SK-N-SH (cell line): ENCODE measurements around a stretch of chr19.

DNA sequence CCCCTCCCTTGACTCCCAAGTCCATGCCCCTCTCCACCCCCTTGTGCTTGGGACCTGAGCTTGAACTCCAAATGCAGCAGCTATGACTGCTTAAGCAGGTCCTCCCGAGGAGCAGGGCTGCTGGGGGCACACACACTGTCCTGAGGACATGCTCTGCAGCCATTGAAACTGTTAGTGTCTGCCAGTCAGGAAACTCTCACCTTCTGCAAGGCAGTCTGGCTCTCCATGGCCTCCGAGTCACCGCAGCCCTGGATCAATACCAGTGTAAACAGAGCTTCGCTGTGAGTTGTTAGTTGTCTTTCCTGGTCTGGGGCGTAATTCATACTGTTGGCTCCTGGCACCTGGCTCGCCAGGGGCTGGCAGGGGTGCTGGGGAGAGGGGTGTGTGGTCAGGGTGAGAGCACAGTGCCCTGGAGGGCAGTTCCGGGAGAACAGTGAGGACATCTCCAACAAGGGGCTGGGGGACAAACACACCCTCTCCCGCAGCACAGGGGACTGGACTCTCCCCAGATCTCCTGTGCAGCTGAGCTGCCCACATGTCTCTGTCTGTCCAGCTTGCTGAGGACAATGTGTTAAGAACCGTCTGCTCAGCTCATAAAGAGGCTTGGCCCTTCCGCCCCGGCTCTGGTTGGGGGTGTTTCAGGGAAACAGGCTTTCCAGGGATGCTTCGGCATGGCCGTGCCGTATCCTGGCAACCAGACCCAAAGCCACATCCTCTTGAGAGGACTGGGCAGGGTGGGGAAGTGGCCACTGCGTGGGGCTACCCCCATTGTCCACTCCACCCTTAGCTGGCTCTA, 41.3 kb upstream of the CHST8 start:
- RRBS = no CpG with 5 or more reads among the region's 15 CpGs
CAGE:
- cytosol, long polyA plus RNA = no peak
- long polyA plus RNA = no peak
- nucleus, long polyA plus RNA = no peak

- RRBS = 74% methylated on average over 5 of the region's 9 CpGs
CAGE:
- cytosol, long polyA plus RNA = no peak
- long polyA plus RNA = no peak
- nucleus, long polyA plus RNA = no peak
These were observed 82.2 kb downstream of the KCTD15 start for GRCh38 chr19:33878915-33879270.

DNA sequence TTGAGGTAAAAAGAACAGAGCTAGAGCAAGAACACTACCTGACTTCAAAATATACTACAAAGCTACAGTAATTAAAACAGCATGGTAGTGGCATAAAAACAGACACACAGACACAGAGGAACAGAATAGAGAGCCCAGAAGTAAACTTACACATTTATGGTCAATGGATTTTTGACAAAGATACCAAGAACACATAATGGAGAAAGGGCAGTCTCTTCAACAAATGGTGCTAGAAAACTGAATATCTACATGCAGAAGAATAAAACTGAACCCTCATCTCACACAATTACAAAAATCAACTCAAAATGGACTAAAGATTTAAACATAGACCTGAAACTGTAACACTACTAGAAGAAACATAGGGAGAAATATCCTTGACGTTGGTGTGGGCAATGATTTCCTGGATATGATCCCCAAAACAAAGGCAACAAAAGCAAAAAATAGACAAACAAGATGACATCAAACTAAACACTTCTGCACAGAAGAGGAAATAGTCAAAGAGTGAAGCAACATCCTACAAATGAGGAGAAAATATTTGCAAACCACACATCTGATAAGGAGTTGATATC, 158.1 kb upstream of the LSM14A start:
- RRBS = no CpG with 5 or more reads among the region's 1 CpG
CAGE:
- cytosol, long polyA plus RNA = no peak
- long polyA plus RNA = no peak
- nucleus, long polyA plus RNA = no peak

DNA sequence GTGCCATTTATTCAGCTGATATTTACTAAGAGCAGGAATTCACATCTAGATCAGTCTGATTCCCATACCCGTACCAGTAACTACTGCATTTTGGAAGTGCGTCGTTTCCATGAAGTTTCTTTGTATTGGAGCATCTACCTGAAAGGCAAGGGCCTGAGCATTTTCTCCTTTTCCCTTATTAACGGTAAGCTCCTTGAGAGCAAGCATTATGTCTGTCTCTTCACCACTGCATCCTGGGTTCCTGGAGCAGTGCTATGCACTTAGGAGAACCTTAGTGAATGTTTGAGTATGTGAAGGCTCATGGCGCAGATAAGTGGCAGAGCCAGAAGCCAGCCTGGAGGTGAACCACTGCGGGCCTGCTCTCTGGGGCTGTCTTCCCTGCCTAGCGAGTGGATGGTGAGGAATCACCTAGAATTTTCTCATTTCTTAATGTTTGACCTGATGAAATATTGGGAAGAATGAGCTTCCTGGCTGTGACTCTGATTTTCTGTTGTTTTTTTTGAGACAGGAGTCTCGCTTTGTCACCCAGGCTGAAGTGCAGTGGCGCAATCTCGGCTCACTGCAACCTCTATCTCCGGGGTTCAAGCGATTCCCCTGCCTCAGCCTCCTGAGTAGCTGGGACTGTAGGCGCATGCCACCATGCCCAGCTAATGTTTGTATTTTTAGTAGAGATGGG, 11.7 kb downstream of the GARRE1 start:
- RRBS = no CpG with 5 or more reads among the region's 13 CpGs
CAGE:
- cytosol, long polyA plus RNA = no peak
- long polyA plus RNA = no peak
- nucleus, long polyA plus RNA = no peak

DNA sequence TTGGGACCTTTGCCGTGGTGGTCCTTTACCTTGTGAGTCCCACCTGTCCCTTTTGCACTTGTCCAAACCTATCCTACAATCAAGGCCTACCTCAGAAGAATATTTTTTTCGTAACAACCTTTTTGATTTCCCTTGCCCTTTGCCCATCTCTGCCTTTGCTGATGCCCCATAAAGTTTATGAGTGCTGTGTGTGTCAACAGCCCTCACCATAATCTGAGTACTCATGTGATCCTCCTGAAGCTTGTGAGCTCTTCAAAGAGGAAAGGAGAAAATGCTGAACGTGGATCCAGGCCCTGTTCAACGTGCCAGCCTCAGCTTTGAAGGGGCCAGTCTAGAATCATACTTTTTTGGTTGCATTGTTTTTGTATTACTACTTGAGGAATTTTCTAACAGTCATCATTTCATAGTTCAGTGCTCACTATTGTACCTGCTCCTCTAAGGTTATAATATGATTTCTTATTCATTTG, 44.8 kb downstream of the GARRE1 start:
- RRBS = no CpG with 5 or more reads among the region's 4 CpGs
CAGE:
- cytosol, long polyA plus RNA = no peak
- long polyA plus RNA = no peak
- nucleus, long polyA plus RNA = no peak

- RRBS = no CpG with 5 or more reads among the region's 7 CpGs
CAGE:
- cytosol, long polyA plus RNA = no peak
- long polyA plus RNA = no peak
- nucleus, long polyA plus RNA = no peak
These were observed 1.7 kb downstream of the GPI start for GRCh38 chr19:34366731-34366990.

DNA sequence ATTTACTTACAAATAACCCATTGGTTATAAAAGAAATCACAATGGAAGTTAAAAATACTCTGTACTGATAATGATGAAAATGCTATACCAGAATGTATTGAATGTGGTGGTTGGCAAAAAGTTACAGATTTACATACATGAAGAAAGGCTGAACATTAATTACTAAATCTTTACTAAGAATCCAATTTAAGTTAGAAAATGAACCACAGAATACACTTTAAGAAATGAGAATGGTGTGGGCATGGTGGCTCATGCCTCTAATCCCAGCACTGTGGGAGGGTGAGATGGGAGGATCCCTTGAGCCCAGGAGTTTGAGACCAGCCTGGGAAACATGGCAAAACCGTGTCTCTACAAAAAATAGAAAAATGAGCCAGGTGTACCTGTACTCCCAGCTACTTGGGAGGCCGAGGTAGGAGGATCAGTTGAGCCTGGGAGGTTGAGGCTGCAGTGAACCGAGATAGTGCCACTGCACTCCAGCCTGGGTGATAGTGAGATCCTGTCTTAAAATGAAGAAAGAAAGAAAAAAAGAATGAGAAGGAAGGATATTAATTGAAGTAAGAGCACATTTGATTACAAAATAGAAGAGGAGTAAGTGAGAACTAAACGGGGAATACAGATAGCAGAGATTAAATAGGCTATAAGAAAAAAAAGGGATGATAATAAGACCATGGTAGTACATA, 11.3 kb downstream of the UBA2 start:
- RRBS = no CpG with 5 or more reads among the region's 4 CpGs
CAGE:
- cytosol, long polyA plus RNA = no peak
- long polyA plus RNA = no peak
- nucleus, long polyA plus RNA = no peak

- RRBS = no CpG with 5 or more reads among the region's 29 CpGs
CAGE:
- cytosol, long polyA plus RNA = no peak
- long polyA plus RNA = no peak
- nucleus, long polyA plus RNA = no peak
These were observed 691 bp downstream of the ZNF302 start for GRCh38 chr19:34678082-34678656.

DNA sequence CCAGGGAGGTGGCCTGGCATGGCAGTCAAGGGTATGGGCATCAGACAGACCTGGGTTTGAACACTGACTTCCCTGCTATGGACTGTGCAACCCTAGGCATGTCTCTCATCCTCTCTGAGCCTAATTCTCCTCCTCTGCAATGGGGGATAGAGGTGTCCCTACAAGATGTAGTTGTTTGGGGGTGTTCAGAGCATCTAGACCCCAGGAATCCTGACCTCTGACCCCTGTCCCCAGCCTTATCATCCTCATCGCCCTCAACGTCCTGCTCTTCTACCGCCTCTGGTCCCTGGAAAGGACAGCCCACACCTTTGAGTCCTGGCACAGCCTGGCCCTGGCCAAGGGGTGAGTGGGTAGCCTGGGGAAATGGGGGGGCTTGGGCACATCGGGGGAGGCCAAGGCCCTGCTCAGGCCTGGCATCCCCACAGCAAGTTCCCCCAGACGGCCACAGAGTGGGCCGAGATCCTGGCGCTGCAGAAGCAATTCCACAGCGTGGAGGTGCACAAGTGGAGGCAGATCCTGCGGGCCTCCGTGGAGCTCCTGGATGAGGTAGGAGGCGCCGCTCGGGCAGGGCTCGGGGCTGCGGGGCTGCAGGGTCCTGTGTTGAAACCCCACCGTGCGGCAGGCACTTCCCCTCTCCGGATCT, 7.1 kb upstream of the SCN1B start:
- RRBS = no CpG with 5 or more reads among the region's 18 CpGs
CAGE:
- cytosol, long polyA plus RNA = no peak
- long polyA plus RNA = no peak
- nucleus, long polyA plus RNA = no peak

DNA sequence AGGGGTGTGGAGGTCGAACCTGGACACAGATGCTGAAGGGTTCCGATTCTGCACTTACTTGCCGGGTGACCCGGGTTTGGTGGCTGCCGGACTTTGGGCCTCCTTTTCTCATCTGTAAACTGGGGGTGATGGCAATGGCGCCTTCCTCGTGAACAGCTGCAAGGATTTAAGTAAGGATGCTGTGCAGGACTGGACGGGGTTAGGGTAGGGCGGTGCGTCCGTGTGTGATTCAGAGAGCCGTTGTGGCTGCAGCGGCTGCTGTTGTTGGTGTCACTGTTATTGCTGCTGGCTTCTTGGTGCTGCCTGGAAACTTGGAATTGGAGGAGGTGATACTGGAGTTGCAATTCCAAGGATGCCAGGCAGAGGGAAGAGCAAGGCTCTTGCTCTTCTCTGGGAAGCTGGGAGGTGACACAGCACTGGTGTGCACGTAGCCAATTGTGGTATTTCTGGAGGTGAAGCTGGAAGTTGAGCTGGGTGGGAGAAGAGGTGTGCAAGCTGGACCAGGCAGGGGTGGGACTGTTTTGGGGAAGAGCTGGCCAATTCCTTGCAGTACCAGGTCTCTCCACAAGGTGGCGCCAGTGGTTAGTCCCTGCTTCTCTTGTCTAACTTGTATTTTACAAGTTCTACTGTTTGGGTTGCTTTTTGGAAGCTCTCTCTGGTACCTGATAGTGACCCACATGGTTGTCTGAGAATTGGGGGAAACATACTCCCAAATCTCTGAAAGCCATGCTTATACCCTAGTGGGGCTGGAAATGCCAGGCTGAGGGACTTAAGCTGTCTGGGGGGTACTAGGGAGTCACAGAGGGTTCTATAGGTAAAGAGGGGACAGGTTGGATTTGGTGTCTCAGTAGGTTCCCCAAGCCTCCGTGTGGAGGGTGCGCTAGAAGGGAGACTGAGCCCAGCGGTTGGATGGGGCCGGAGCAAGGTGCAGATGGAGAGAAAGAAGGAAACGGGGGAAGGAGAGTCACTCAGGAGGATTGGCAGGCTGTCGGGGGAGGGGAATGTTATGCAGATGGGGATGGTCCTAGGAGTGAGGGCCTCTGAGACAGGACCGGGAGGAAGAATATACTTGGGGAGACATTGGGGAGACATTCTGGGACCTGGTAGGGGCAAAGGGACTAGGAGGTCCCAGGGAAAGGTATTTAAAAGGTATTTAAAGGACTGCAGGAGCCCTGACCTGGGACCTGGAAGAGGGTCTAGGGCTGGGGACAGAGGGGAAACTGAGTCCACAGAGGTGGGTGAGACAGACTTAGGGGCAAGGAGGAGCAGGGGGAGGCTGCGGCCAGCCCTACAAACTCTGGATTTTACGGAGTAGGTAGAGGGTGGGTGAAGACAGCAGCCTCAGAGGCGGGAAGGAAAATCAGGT, 2.9 kb downstream of the HPN start:
- RRBS = 77% methylated on average over 4 of the region's 25 CpGs
CAGE:
- cytosol, long polyA plus RNA = no peak
- long polyA plus RNA = no peak
- nucleus, long polyA plus RNA = no peak

DNA sequence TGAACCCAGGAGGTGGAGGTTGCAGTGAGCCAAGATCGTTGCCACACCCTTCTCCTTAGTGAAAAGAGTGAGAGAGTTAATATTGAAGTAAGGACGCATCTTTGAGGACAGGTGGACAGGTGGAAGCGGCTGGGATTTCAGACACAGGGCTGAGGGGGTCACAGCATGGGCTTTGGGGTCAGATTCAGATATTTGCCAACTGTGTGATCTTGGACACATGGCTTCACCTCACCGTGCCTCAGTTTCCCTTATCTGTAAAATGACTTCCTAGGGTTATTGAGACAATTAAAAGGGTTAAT, 22.1 kb downstream of the HPN start:
- RRBS = no CpG with 5 or more reads among the region's 4 CpGs
CAGE:
- cytosol, long polyA plus RNA = no peak
- long polyA plus RNA = no peak
- nucleus, long polyA plus RNA = no peak

GRCh38 chr19:35109399-35110068, 6.1 kb upstream of the FXYD3 start:
- RRBS = 56% methylated on average over 4 of the region's 22 CpGs
CAGE:
- cytosol, long polyA plus RNA = no peak
- long polyA plus RNA = no peak
- nucleus, long polyA plus RNA = no peak

DNA sequence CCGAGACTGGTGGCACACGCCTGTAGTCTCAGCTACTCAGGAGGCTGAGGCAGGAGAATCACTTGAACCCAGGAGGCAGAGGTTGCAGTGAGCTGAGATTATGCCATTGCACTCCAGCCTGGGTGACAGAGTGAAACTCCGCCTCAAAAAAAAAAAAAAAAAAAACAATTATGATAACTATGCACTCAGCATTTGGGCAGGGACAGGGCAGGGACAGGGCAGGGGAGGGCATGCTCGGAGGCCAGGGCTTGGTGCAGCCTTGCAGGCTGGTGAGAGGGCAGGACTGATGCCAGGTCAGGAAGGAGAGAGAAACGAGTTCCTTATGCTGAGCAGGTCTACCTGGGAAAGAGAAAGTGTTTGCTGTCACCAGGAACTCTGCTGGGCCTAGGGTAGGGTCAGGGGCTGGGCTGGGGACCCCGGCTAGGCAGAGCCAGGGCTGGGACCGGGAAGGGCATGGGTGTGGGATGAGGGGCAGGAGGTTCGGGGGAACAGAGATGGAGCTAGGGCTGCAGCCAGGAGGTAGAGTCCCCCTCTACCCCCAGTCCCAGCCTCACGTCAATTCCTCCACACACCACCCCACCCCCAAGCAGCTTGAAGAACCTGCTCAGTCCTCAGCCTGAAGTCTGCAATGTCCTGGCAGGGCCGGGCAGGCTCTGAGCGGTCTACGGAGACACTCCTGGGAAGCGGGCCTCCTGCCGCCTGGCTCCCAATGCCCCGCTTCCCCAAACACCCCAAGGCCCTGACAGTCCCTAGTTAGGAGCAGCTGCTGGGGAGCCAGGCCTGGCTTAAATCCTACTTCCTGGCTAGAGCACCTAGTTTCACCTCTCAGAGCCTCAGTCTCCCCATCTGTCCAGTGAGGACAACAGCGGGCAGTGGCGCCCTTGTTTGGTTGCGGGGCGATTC, 2.8 kb downstream of the FXYD3 start:
- RRBS = no CpG with 5 or more reads among the region's 19 CpGs
CAGE:
- cytosol, long polyA plus RNA = no peak
- long polyA plus RNA = no peak
- nucleus, long polyA plus RNA = no peak

DNA sequence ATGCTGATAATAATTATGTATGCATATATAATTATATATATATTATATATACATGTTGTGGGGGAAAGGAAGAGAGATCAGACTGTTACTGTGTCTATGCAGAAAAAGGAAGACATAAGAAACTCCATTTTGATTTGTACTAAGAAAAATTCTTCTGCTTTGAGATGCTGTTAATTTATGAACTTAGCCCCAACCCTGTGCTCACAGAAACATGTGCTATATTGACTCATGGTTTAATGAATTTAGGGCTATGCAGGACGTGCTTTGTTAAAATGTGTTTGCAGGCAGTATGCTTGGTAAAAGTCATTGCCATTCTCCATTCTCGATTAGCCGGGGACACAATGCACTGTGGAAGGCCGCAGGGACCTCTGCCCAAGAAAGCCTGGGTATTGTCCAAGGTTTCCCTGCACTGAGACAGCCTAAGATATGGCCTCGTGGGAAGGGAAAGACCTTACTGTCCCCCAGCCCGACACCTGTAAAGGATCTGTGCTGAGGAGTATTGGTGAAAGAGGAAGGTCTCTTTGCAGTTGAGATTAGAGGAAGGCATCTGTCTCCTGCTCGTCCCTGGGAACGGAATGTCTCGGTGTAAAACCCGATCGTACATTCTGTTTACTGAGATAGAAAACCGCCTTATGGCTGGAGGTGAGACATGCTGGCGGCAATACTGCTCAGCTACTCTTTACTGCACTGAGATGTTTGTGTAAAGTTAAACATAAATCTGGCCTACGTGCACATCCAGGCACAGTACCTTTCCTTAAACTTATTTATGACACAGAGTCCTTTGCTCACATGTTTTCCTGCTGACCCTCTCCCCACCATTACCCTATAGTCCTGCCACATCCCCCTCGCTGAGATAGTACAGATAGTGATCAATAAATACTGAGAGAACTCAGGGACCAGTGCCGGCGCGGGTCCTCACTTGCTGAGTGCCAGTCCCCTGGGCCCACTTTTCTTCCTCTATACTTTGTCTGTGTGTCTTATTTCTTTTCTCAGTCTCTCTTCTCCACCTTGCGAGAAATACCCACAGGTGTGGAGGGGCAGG, 5.2 kb downstream of the LGI4 start:
- RRBS = no CpG with 5 or more reads among the region's 19 CpGs
CAGE:
- cytosol, long polyA plus RNA = no peak
- long polyA plus RNA = no peak
- nucleus, long polyA plus RNA = no peak

DNA sequence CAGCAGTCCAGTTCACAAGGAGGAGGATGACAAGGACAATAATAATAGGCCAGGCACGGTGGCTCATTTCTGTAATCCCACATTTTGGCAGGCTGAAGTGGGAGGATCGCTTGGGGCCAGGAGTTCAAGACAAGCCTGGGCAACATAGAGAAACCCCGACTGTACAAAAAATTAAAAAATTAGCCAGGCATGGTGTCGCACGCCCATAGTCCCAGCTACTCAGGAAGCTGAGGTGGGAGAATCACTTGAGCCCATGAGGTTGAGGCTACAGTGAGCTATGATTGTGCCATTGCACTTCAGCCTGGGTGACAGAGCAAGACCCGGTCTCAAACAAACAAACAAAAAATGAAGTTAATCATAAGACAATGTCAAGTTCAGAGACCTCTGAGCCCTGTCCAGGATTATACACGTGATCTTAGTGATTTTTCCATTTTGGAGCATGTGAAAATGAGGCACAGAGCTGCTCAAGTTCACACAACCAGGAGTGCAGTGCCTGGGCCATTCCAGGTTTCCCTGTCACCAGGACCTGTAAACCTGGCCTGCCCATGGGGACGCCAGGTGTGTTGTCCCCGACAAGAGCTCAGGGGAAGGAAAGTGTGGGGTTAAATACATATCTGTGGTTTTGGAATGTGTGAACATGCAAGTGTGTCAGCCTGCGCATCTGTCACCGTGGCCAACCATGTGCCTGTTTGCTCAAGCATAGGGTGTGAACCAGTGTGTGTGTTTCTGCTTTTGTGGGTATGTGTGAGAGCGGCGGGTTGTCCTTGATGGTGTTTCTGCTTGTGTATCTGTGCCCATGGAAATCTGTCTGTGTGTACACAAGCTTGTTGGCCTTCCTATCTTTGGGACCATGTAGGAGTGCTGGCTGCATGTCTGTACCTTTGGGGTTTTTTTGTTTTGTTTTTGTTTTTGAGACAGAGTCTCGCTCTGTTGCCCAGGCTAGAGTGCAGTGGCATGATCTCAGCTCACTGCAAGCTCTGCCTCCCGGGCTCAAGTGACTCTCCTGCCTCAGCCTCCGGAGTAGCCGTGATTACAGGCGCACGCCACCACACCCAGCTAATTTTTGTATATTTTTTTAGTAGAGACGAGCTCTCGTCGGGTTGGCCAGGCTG, 1.5 kb upstream of the FXYD1 start:
- RRBS = no CpG with 5 or more reads among the region's 22 CpGs
CAGE:
- cytosol, long polyA plus RNA = no peak
- long polyA plus RNA = no peak
- nucleus, long polyA plus RNA = no peak

GRCh38 chr19:35152004-35152572, 2.4 kb upstream of the FXYD5 start:
- RRBS = no CpG with 5 or more reads among the region's 6 CpGs
CAGE:
- cytosol, long polyA plus RNA = no peak
- long polyA plus RNA = no peak
- nucleus, long polyA plus RNA = no peak

DNA sequence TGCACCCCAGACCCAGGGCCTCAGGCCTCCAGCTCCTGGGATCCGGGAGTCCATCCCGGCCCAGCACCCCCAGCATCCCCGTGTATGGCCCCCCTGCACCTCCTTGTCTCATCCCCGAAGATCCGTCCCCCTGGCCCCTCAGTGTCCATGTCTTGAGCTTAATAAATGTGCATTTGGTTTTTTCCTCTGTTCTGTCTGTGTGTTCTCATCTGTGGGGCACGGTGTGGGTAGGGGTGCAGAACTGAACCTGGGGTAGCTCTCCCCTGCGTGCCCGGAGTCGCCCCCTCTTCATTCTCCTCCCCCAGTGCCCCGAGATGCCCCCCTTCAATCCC, 455 bp upstream of the FXYD5 start:
- RRBS = 1% methylated on average over 2 of the region's 10 CpGs
CAGE:
- cytosol, long polyA plus RNA = no peak
- long polyA plus RNA = no peak
- nucleus, long polyA plus RNA = no peak

GRCh38 chr19:35250114-35250765, 1.4 kb downstream of the LSR start:
- RRBS = 38% methylated on average over 6 of the region's 28 CpGs
CAGE:
- cytosol, long polyA plus RNA = no peak
- long polyA plus RNA = no peak
- nucleus, long polyA plus RNA = no peak

- RRBS = 98% methylated on average over 4 of the region's 17 CpGs
CAGE:
- cytosol, long polyA plus RNA = no peak
- long polyA plus RNA = no peak
- nucleus, long polyA plus RNA = no peak
These were observed 3.0 kb upstream of the HAMP start for GRCh38 chr19:35279279-35279864.

GRCh38 chr19:35330388-35331109, 1.6 kb downstream of the CD22 start:
- RRBS = no CpG with 5 or more reads among the region's 13 CpGs
CAGE:
- cytosol, long polyA plus RNA = no peak
- long polyA plus RNA = no peak
- nucleus, long polyA plus RNA = no peak